IMR-90 (cell line): ENCODE measurements around the genes CADM2, ZNF654 and CRYBG3.

- RRBS = no CpG with 5 or more reads among the region's 3 CpGs
CAGE:
- cytosol, long polyA plus RNA = no peak
- long polyA plus RNA = no peak
- nucleus, long polyA plus RNA = no peak
Measured at GRCh38 chr3:82342396-82342808, 581.0 kb upstream of the GBE1 start.

DNA sequence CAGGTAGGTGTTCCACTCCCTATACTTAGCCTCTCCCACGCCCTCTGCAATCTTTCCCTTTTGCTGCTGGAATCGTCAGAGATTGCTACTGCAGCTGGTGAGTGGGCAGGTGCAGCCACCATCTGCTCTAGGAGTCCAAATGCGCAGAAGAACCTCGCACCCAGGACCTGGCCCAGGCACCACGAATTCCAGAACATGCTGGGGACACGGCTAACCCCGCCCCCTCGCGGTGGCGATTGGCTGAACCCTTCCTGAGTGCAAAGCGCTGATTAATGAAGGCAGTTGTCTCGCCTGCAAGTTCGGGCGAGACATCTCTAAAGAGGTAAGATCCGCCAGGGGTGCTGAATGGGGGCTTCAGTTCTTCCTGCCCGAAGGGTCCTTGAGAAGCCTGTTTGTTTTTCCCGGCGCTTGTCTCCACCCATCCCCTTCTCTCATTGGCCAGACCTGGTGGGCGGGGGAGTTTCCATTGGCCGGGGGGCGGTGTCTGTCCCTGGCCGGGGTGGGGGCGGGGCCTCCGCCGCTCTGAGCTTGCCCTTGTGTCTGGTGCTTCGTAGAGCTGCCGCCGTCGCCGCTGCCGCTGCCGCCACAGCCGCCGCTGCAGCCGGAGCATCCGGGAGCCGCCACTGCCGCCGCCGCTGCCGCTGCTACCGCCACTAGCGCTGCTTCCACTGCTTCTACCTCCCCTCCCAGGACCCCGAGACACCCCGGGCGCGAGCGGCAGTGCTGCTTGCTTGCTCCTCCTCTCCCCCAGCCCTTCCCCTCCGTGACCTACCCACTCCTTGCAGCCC, at the start of gene CADM2:
TSS of gene CADM2 (plus strand) at position 551 of the 788 bp plus-strand sequence.
- RRBS = 1% methylated on average over 21 of the region's 49 CpGs
CAGE:
- cytosol, long polyA plus RNA = no peak
- long polyA plus RNA = no peak
- nucleus, long polyA plus RNA = no peak

DNA sequence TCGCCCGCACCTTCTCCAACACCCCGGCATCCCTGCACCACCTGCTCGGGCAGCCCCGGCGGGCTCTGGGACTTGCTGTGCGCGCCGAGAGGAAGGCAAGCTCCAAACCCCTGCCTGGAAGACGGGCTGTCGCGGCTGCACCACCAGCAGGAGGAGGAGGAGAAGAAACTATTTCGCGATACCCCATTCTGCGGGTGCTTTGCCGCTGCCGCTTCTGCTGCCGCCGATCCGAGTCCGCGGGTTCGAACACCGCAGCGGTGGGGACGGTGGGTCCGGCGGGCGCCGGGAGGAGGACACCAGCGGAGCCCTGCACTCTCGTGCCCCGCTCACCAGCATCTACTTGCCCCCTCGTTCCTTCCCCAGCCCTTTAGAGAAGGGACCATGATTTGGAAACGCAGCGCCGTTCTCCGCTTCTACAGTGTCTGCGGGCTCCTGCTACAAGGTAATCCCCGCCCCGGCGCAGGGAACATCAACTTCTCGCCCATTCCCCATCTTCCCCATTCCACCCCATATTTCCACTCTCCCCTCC, 502 bp downstream of the CADM2 start:
- RRBS = 2% methylated on average over 3 of the region's 43 CpGs
CAGE:
- cytosol, long polyA plus RNA = no peak
- long polyA plus RNA = no peak
- nucleus, long polyA plus RNA = no peak

- RRBS = no CpG with 5 or more reads among the region's 6 CpGs
CAGE:
- cytosol, long polyA plus RNA = no peak
- long polyA plus RNA = no peak
- nucleus, long polyA plus RNA = no peak
Measured at GRCh38 chr3:86389970-86390397, 601.0 kb downstream of the VGLL3 start.

- RRBS = 11% methylated on average over 8 of the region's 56 CpGs
CAGE:
- cytosol, long polyA plus RNA = no peak
- long polyA plus RNA = start-site peak on the plus strand at chr3:88059282-88059315, 137 and 59 reads in 2 replicates
- nucleus, long polyA plus RNA = start-site peak on the plus strand at chr3:88059237-88059314, 302 and 1,072 reads in 2 replicates
Measured at GRCh38 chr3:88059117-88059940, at the start of gene ZNF654. Gene ZNF654, plus strand, starts transcription at chr3:88059255.

- RRBS = no CpG with 5 or more reads among the region's 3 CpGs
CAGE:
- cytosol, long polyA plus RNA = no peak
- long polyA plus RNA = no peak
- nucleus, long polyA plus RNA = no peak
Measured at GRCh38 chr3:88099326-88099872, 40.3 kb downstream of the ZNF654 start.

GRCh38 chr3:89114066-89115025, 6.9 kb downstream of the EPHA3 start:
- RRBS = 3% methylated on average over 15 of the region's 50 CpGs
CAGE:
- cytosol, long polyA plus RNA = no peak
- long polyA plus RNA = no peak
- nucleus, long polyA plus RNA = no peak

DNA sequence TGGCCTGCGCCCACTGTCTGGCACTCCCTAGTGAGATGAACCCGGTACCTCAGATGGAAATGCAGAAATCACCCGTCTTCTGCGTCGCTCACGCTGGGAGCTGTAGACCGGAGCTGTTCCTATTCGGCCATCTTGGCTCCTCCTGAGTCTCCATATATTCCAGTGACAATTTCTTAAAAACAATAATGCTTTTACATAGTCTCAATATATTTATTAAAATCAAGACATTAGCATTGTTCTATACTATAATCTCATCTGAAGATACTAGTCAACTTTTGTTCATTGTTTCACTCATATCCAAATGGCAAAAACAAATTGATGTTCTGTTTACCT, 244.0 kb downstream of the EPHA3 start:
- RRBS = no CpG with 5 or more reads among the region's 8 CpGs
CAGE:
- cytosol, long polyA plus RNA = no peak
- long polyA plus RNA = no peak
- nucleus, long polyA plus RNA = no peak

- RRBS = no CpG with 5 or more reads among the region's 7 CpGs
CAGE:
- cytosol, long polyA plus RNA = no peak
- long polyA plus RNA = no peak
- nucleus, long polyA plus RNA = no peak
Measured at GRCh38 chr3:89699138-89699695, 591.8 kb downstream of the EPHA3 start.

GRCh38 chr3:93940836-93941538, 32.7 kb downstream of the PROS1 start:
- RRBS = no CpG with 5 or more reads among the region's 4 CpGs
CAGE:
- cytosol, long polyA plus RNA = no peak
- long polyA plus RNA = no peak
- nucleus, long polyA plus RNA = no peak

DNA sequence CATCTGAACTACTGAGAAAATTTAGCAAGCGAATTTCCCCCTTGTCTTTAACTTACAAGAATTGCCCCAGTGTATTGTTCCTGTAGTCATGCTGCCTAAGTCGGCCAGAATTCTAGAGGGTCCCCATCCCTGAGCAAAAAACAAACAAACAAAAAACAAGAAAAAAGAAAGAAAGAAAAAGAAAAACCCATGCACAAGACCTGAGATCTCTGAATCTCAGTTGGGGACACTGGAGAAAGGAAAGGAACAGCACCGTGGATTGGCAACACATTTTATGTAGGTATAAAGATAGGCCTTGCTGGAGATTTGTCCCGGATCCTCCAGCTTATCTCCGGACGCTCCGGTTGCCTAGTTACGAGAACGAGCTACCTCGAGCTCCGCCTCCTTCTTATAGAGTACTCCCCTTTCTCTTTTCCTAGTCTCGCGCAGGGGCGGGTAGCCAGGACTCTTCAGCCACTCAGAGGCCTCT, 333 bp upstream of the ARL13B start:
- RRBS = no CpG with 5 or more reads among the region's 14 CpGs
CAGE:
- cytosol, long polyA plus RNA = no peak
- long polyA plus RNA = no peak
- nucleus, long polyA plus RNA = no peak

GRCh38 chr3:94058654-94059854, 3.7 kb downstream of the DHFR2 start:
- RRBS = no CpG with 5 or more reads among the region's 9 CpGs
CAGE:
- cytosol, long polyA plus RNA = no peak
- long polyA plus RNA = no peak
- nucleus, long polyA plus RNA = no peak

GRCh38 chr3:95134935-95135529, 1072.2 kb downstream of the NSUN3 start:
- RRBS = no CpG with 5 or more reads among the region's 3 CpGs
CAGE:
- cytosol, long polyA plus RNA = no peak
- long polyA plus RNA = no peak
- nucleus, long polyA plus RNA = no peak

- RRBS = no CpG with 5 or more reads among the region's 3 CpGs
CAGE:
- cytosol, long polyA plus RNA = no peak
- long polyA plus RNA = no peak
- nucleus, long polyA plus RNA = no peak
Measured at GRCh38 chr3:95923311-95923917, 891.0 kb upstream of the EPHA6 start.

- RRBS = no CpG with 5 or more reads among the region's 1 CpG
CAGE:
- cytosol, long polyA plus RNA = no peak
- long polyA plus RNA = no peak
- nucleus, long polyA plus RNA = no peak
Measured at GRCh38 chr3:96323559-96323924, 490.9 kb upstream of the EPHA6 start.

DNA sequence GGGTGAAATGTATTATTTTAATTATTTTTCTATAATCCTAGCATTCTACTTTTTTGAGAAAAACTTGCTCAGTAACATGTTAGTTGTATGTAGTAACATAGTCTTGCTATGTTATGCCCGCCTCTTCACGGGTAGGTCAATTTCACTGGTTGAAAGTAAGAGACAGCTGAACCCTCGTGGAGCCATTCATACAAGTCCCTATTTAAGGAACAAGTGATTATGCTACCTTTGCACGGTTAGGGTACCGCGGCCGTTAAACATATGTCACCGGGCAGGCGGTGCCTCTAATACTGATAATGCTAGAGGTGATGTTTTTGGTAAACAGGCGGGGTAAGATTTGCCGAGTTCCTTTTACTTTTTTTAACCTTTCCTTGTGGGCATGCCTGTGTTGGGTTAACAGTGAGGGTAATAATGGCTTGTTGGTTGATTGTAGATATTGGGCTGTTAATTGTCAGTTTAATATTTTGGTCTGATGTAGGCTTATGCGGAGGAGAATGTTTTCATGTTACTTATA, 197.2 kb upstream of the EPHA6 start:
- RRBS = no CpG with 5 or more reads among the region's 12 CpGs
CAGE:
- cytosol, long polyA plus RNA = no peak
- long polyA plus RNA = no peak
- nucleus, long polyA plus RNA = no peak

GRCh38 chr3:97439446-97439685, 325.2 kb upstream of the ARL6 start:
- RRBS = no CpG with 5 or more reads among the region's 1 CpG
CAGE:
- cytosol, long polyA plus RNA = no peak
- long polyA plus RNA = no peak
- nucleus, long polyA plus RNA = no peak

GRCh38 chr3:97821310-97821728, 492 bp upstream of the CRYBG3 start:
- RRBS = 2% methylated on average over 10 of the region's 22 CpGs
CAGE:
- cytosol, long polyA plus RNA = no peak
- long polyA plus RNA = no peak
- nucleus, long polyA plus RNA = no peak

DNA sequence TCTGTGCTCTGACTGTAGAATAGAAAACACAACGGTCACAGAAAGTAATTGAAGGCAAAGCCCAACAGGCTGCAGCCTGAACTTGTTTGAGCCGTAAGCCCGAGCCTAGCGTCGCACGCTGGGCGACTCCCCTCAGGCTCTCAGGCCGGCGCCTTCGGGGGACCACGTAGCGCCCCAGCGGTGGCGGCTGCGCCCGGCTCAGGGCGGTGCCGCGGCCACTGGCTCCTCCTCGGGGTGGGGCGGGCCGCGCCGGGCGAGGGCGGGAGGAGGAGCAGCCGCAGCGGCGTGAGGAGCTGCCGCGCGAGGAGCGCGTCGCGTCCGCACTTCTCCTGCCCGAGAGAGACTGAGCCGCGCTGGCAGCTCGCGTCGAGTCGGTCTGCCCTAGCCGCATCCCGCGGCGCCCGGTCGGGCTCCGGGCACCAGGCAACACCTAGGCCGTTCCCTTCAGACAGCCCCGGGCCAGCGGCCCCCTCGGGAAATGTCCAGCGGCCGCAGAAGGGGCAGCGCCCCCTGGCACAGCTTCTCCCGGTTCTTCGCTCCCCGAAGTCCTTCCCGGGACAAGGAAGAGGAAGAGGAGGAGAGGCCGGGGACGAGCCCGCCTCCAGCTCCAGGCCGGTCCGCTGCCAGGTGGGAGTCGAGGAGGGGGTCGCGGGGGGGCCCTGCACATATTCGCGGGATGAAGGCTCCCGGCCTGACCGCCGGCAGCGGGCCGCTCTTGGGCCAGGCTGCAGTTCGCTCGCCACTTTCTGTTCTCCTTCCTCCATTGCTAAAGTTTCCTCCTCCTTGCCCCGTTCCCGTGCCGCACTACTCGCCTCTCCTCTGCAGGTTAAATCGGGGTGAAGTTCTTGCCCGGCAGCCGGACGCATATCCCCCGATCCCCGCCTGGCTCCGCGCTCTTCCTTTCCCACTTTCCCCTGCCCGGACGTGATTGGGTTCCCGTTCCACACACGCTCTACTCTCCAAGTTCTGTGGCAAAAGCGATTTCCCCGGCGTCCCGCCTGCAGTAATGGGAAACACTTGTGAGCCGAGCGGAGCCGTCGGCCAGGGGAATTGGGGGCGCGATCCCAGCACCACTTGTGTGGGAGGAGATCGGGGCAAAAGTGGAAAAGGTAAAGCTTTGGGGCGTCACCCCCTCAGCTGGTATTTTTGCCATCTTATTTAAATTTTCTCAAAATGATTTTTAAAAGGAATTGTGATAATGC, at the start of gene CRYBG3:
TSS of gene CRYBG3 (plus strand) at position 283 of the 1,202 bp plus-strand sequence.
- RRBS = 1% methylated on average over 42 of the region's 107 CpGs
CAGE:
- cytosol, long polyA plus RNA = start-site peak on the plus strand centred at position 304 of the sequence, 85 bp wide, 22 and 8 reads in 2 replicates
- long polyA plus RNA = no peak
- nucleus, long polyA plus RNA = no peak

GRCh38 chr3:97886283-97886631, 64.4 kb downstream of the CRYBG3 start:
- RRBS = no CpG with 5 or more reads among the region's 1 CpG
CAGE:
- cytosol, long polyA plus RNA = no peak
- long polyA plus RNA = no peak
- nucleus, long polyA plus RNA = no peak